Fallopian tube (tissue), 1 donor: ENCODE data around the genes NDUFS4 and IL31RA.

DNA sequence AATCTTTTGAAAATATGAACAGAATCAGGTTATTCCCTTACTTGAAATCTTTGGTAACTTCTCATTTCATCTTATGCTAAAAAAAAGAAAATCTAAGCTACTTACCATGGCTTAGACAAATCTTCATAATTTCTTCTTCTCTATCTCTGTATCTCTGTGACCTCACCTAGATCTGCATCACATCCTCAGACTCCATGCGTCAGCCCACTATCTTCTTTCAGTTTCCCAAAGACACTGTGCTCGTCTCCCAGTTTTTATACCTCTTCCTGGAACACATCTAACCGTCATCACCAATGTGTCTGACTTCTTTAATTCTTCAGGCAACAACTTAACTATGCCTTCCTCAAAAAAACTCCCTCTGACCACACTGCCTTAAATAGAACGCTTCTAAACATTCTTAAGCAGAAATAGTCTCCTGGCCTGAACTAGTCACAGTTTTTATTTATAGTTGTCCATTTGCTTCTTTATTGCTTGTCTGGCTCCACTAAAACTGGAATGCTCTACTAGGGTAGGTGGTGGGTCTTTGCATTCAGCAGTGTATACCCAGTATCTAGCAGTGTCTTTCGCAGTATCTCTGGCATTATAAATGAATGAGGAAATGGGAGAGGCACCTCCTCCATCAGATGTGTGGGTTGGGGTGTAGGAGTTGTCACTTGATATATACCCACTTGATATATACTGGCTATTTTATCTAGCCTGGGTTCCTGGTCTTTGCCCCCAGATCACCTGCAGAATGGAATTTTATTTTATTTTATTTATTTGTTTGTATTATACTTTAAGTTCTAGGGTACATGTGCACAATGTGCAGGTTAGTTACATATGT, 208.3 kb downstream of the PARP8 start:
- PRO-cap = no peak

- PRO-cap = no peak
These were observed 82.0 kb downstream of the ISL1 start for GRCh38 chr5:51465178-51465642.

DNA sequence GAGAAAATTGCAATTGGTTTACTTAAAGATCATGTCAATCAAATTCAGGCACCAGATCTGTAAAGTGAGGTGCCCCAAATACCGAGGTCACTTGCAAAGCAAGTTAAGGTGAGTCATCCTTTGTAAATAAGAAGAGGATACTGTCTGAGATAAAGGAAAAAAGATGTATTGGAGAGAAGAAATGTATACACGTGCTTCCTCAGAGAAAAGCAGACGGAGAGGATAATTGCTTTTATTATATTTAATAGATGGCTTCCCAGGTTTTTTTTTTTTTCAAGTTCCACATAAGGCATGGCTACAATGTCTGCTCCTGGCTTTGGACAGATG, 363.2 kb upstream of the ITGA1 start:
- PRO-cap = no peak

GRCh38 chr5:52727517-52728123, 60.1 kb upstream of the ITGA1 start:
- PRO-cap = bidirectional peak, plus-strand start at chr5:52727975, minus-strand start at chr5:52727856

- PRO-cap = no peak
These were observed 49.3 kb downstream of the ITGA1 start for GRCh38 chr5:52836942-52837585.

DNA sequence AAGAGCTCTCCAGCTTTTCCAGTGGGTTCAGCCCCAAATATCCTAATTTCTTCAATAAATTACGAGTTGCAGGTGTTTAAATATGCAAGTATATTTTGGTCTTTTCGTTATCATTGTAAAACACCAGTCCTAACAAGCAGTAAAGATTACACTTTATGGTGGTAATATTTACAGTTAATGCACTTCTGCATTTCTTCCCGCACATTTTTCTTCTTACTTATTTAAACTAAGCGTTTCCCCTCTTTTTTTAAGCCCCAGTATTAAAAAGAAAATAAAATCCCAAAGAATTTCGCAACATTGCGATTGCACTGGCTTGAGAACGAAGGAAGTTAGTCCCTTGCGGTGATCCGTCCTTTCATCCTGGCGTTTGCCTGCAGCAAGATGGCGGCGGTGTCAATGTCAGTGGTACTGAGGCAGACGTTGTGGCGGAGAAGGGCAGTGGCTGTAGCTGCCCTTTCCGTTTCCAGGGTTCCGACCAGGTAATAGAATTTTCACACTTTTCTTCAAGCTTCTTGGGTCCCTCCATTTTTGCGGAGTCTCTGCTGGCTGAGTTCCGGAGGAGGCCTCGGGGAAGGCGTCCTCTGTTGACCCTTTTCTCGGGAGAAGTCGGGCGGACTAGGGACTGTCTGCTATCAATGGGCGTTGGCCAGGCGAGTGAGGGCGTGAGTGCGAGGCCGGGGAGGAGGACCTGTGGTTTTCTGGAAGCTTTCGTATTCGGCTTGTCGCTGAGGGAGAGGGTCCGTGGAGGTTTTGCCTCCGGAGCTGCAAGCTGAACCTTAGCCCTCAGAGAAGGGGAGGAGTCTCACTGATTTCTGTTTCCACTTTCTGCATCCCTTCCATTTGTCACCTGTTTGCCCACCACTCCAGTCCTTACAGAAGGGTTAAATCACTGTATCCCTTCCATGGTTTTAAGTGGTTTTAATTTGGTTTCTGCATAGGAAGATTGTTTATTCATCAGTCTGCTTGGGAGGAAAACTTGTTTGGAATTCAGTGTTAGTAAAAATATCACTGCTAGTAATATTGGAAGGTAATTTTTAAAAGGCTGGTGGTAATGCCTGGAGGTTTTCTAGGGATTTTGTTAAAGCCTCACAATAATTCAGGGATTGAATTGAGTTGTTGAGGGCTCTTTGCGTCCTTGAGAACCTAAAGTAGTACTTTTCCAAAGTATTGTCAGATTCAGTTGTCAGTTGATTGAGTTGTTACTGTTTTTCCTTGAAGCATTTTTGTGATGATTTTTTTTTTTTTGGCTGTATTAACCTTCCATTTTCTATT, at the start of gene NDUFS4:
NDUFS4 (plus strand) TSS at position 358 of the 1,272 bp plus-strand sequence.
- PRO-cap = unidirectional peak, plus-strand start at position 358 of the sequence; unidirectional peak, minus-strand start at position 752 of the sequence

DNA sequence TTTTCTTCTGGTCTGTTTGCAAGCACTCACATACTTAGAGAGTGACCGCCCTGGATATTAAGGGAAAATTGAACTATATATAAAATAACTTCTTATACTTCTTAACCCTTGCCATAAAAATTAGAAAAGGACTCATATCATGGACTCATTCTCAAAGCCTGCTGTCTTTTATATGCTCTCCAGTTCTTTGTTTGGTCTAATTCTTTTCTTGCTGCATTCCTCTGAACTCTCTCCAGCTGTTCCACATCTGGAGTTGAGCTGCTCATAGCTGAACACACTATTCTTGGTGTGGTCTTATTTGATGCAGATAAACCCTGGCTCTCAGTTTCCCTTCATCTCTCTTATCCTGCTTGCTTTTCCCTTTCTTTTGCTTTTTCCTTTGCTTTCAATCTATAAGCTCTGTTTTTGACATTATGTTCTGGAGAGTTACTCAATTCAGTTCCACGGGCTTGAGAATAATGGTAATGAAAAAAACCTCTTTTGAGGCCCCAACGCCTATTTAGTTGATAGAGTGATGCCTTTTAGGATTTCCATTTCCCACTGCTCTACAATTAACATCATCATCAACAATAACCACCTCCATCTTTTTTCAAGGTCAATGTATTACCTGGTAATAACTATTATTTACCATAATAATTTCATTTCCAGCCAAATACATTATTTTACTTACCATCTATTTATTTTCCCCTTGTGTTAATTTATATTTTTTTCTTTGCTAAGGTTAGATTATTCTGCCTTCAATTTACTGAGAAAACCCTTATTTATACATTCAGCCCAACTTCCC, 326.2 kb downstream of the ARL15 start:
- PRO-cap = no peak

DNA sequence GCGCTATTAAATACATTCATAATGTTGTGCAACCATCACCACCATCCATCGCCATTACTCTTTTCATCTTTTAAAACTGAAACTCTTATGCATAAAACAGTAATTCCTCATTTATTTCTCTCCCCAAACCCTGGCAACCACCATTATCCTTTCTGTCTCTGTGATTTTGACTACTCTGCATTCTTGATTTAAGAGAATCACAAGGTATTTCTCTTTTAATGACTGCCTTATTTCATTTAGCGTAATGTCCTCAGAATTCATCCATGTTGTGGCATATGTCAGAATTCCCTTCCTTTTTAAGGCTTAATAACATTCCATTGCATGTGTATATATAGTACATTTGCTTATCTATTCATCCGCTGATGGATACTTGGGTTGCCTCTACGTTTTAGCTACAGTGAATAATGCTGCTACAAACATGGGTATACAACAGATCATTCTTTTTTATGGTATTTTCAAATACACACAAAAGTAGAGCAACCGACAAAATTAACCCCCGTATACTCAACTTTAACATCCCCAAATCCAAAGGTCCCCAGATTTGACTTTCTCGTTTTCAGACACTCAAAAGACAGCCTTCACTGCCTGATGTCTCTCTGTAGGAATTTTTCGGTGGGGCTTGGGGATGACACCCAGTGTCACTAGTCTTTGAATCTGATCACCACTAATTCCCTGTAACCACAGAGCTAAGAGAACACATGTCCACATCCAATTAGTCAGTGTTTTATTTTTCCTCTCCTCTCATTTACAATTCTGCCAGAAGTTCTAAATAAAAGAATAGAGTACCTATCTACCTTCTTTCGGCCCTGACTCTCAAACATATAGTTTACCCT, 324.8 kb downstream of the ARL15 start:
- PRO-cap = no peak

GRCh38 chr5:53997958-53998604, 312.3 kb downstream of the ARL15 start:
- PRO-cap = no peak

GRCh38 chr5:54043109-54043637, 267.2 kb downstream of the ARL15 start:
- PRO-cap = no peak

DNA sequence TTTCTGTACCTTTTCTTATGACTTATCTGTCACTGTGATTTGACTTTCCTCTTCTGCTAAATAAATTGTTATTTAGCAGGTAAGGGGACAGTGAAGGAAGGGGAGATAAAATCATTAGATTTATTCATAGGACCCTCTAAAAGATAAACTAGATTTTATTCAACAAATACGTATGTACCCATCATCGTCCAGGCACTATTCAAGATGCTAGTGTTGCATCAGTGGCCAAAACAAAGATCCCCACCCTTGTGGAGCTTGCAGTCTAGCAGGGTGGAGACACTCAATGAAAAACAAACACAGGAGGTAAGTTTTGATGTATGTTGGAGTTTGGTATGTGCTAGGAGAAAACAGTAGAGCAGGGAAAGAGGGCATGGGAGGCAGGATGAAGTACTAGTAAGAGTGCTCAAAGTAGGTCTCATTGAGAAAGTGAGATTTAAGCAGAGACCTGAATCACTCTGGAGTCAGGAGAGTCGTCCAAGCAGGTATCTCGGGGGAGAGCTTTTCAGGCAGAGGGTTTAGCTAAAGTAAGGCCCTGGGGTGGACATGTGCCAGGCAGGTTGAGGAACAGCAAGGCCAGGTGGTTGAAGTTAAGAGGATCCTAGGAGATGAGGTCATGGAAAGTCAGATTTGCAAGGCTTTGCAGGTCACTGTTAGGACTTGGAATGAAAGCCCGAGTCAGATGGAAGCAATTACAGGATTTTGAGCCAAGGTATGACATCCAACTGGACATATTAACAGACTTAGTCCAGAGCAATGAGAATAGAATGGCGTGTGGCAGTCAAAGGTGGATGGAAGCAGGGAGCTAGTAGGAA, 9.1 kb downstream of the SNX18 start:
- PRO-cap = no peak

- PRO-cap = no peak
These were observed 16.2 kb downstream of the SNX18 start for GRCh38 chr5:54533369-54534618.

GRCh38 chr5:54774776-54775251, 210.6 kb downstream of the ESM1 start:
- PRO-cap = no peak

- PRO-cap = no peak
These were observed 541 bp upstream of the MCIDAS start for GRCh38 chr5:55227515-55228197.

GRCh38 chr5:55435967-55436421, 98.8 kb downstream of the PLPP1 start:
- PRO-cap = no peak

DNA sequence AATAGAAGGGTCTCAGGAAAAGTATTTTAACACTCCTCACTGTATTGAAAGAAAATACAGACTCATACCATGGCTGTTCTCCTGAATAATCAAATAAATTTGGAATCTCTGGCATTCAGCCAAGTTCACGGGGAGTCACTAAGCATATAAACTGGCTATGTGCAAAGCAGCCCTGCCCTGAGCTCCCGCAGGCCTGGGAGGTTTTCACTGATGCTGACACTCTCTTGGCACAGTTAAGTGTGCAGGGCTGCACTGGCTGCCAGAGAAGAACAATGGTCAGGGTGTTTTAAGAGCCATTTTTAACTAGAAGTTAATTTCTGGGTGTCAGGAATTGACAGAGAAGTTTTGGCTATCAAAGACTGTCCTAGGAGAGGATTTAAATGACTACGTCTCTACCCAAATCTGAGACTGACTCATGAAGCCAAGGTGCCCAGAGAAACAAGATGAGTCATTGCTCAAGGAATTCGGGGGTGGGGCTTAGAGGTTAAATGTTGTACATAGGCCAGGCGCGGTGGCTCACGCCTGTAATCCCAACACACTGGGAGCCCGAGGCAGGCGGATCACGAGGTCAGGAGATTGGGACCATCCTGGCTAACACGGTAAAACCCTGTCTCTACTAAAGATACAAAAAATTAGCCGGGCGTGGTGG, 96.5 kb downstream of the PLPP1 start:
- PRO-cap = no peak

GRCh38 chr5:55465634-55466528, 68.9 kb downstream of the PLPP1 start:
- PRO-cap = no peak

GRCh38 chr5:55510223-55510471, 24.6 kb downstream of the PLPP1 start:
- PRO-cap = no peak

- PRO-cap = no peak
These were observed 3.4 kb upstream of the PLPP1 start for GRCh38 chr5:55538220-55538419.

- PRO-cap = no peak
These were observed at the start of gene IL31RA for GRCh38 chr5:55851189-55851684. TSS of gene IL31RA (plus strand) at chr5:55851357.